ENCODE measurements around a stretch of chr17.

DNA sequence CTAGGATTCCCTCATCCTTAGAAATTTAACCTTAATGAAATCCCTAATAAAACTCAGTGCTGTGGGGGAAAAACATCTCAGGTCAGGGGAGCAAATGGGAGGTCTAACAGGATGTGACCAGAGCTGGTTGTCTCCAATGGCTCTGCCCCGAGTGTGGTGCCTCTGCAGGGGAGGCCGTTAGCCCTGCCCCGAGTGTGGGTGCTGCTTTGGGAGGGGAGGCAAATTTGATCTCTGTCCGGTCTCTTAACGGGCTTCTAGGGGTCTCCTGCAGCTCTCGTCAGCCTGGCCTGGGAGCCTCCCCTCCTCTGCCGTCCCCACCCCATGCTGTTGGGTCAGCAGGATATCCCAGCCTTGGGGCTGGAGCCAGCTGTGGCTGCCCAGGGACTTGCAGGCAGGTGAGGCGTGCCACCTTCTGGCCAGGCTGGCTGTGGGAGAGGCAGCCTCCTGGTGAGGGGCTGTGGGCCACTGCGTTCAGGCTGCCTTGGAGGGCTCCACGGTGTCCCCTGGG is 34.4 kb downstream of the TBCD start:
- RRBS, 2 experiments, result no CpG with 5 or more reads among the region's 10 CpGs

GRCh38 chr17:82789326-82789676 is 37.4 kb downstream of the TBCD start:
- RRBS, 2 experiments, result no CpG with 5 or more reads among the region's 13 CpGs

GRCh38 chr17:82830034-82830922 is 9.5 kb downstream of the ZNF750 start:
- RRBS, 2 experiments, result 85 to 89% methylated on average over 10 to 14 of the region's 46 CpGs

- RRBS, 2 experiments, result no CpG with 5 or more reads among the region's 16 CpGs
Measured at GRCh38 chr17:82837371-82838272, 2.2 kb downstream of the ZNF750 start.

GRCh38 chr17:82870889-82871886 is 31.4 kb upstream of the ZNF750 start:
- RRBS, 2 experiments, result 88 to 91% methylated on average over 6 to 8 of the region's 40 CpGs

- RRBS, 2 experiments, result 3 to 5% methylated on average over 16 of the region's 36 CpGs
Measured at GRCh38 chr17:82874239-82875090, 34.6 kb upstream of the ZNF750 start.

DNA sequence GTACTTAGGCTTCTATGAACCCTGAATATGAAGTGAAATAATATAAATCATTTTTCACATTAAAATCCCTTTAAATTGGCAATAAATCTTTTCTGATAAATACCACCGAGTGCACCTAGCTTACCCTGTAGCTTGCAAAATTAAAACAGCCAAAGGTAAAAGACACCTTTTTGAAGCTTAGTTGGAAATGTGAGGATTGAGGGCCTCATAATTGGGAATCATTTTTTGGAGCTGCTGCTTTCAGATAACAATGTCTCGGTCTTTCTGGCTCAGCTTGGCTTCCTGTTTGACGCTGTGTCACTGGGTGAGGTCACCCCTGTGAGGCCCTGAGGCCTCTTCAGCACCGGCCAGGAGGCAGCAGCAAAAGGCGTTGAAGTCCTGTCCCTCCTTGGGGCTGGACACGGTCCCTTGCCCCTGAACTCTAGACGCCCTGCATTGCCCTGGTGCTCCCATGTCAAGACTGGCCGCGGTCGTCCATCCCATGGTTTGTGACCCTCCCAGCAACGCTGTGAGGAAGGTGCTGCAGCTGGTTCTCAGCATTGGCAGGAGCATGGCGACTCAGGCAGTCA is 46.0 kb upstream of the ZNF750 start:
- RRBS, 2 experiments, result no CpG with 5 or more reads among the region's 12 CpGs

- RRBS, 2 experiments, result no CpG with 5 or more reads among the region's 21 CpGs
Measured at GRCh38 chr17:82903152-82903674, 63.4 kb upstream of the ZNF750 start.

DNA sequence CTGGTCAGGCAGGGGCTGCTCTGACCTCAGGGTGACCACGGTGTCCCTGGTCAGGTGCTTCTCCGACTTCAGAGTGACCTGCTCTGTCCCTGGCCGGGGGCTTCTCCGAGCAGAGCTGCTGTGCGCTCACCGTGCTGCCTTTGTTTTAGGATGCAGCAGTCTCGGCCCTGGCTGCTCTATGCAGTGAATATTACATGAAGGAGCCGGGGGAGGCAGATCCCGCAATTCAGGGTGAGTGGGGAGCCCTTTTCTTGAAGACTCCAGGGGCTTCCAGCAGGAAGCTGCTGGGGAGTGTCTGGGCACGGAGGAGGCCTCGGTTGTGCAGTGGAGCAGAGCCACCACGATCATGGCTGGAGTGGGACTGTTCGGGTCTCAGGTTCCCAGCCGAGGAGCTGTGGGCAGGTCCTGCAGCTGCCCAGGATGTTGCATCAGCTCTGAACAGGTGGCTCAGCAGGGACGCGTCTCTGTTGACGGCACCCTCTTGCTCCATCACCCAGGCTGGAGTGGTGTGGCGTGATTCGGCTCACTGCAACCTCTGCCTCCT is 83.8 kb upstream of the ZNF750 start:
- RRBS, 2 experiments, result 100% methylated on average over 3 of the region's 19 CpGs; no CpG with 5 or more reads in 1 of the 2 experiments

DNA sequence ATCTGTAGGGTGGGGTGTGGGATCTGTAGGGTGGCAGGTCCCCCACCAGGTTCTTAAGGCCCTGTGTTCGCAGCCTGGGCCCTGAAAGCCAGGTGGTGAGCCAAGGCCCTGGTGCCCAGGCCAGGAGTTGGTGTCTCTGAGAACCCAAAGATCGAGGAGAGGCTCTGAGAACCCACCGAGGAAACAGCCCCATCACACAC is 48.3 kb downstream of the METRNL start:
- RRBS, 2 experiments, result no CpG with 5 or more reads among the region's 3 CpGs

DNA sequence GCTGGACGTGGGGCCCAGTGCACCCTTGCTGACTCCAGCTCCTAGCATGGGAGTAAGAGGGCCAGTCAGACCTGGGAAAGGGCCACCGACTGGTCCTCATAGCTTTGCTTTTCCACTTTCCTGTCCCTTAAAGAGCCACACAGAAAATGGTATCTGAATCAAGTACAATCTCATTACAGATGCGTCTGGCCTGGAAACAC is 69.4 kb downstream of the METRNL start:
- RRBS, 2 experiments, result no CpG with 5 or more reads among the region's 3 CpGs